Metastatic Liver Carcinoma in the Lung (tissue), 2 donors: ENCODE data around the genes APLP1, WDR62, TBCB, ZNF793 and ZNF607.

GRCh38 chr19:35867985-35869085 is at the start of gene APLP1:
Gene APLP1 (plus strand): TSS chr19:35868574.
- PRO-cap, 2 experiments, result no peak in any of the 2 experiments

- PRO-cap, 2 experiments, result no peak in any of the 2 experiments
These were observed 15.3 kb upstream of the HCST start for GRCh38 chr19:35886988-35887545.

- PRO-cap, 2 experiments, result peak in 1 of 2 experiments; most common plus-strand start chr19:36054900 (in 1); most common minus-strand start chr19:36055298 (in 1)
These were observed at the start of gene WDR62 for GRCh38 chr19:36054835-36055438. Gene WDR62 (plus strand): TSS chr19:36054897.

- PRO-cap, 2 experiments, result no peak in any of the 2 experiments
These were observed 9.2 kb upstream of the OVOL3 start for GRCh38 chr19:36101507-36102360.

- PRO-cap, 2 experiments, result peak in 2 of 2 experiments; most common plus-strand start chr19:36115488 (in 2); most common minus-strand start chr19:36115157 (in 2)
These were observed at the start of gene TBCB for GRCh38 chr19:36115094-36115923. Gene TBCB (plus strand): TSS chr19:36115468.

DNA sequence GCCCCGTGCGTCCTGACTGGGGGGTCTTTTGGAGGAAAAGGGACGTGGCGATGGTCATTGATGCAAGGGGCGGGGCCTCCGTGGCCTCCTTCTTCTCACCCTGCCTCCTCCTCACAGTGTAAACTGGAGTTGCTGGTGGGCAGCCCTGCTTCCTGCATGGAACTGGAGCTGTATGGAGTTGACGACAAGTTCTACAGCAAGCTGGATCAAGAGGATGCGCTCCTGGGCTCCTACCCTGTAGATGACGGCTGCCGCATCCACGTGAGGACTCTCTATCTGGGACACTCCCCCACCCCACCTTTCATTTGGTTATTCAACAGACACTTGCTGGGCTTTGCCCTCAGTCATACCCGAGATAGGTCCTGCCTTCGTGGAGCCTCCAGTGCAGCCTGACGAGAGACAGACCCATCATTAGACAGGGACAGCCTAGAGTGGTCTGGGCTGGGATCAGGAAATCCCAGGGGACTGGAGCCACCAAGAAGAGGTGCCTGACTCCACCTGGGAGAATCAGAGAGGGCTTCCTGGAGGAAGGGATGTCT is 725 bp downstream of the TBCB start:
- PRO-cap, 2 experiments, result no peak in any of the 2 experiments

GRCh38 chr19:36121566-36121984 is 6.3 kb downstream of the TBCB start:
- PRO-cap, 2 experiments, result no peak in any of the 2 experiments

DNA sequence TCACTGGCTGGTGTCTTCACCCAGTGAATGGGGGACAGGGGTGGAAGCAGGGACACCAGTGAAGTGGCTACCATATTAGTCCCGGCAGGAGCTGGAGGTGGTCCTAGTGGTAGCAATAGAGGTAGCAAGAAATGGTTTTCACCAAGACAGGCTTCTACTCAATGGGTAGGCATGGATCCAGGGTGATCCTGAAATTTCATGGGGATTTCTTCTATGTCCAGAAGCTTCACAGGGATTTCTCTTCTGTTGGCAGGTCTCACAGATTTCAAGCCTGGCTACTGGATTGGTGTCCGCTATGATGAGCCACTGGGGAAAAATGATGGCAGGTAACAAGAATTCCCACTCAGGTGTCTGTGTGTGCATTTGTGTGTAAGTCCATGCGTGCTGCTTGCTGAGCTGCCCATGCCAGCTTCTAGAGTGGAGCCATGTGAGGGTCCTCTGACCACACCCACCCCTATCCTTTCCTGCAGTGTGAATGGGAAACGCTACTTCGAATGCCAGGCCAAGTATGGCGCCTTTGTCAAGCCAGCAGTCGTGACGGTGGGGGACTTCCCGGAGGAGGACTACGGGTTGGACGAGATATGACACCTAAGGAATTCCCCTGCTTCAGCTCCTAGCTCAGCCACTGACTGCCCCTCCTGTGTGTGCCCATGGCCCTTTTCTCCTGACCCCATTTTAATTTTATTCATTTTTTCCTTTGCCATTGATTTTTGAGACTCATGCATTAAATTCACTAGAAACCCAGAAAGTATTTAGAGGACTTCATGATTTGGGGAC is 10.1 kb downstream of the TBCB start:
- PRO-cap, 2 experiments, result no peak in any of the 2 experiments

DNA sequence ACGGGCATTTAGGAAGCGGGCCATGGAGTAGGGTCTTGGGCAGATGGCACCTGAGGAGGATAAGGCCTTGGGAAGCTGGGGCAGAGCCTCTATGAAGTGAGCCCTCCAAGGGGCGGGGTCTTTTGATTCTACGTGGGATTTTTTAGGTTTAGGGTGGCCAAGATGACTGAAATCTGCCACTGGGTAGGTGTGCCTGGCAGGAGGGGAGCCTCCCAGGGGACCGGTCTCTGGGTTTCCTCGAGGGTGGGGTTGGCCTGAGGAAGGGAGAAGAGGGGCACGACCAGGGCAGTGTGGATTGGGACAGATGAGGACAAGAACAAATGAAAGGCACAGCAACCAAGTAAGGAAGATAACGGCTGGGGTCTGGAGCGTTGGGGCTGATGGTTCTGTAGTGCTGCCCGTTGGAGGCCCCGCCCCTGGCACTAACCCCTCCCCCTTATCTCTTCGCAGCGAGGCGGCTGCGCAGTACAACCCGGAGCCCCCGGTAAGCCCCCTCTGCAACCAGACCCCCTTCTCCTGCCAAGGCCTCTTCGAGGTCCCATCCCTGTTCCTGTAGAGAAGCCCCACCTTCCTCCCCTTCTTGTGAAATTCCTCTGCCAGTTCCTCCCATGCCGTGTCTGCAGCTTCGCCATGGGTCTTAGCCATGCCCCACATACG is 2.1 kb downstream of the CAPNS1 start:
- PRO-cap, 2 experiments, result no peak in any of the 2 experiments

GRCh38 chr19:36377904-36378353 is 1.1 kb downstream of the ZFP14 start:
- PRO-cap, 2 experiments, result no peak in any of the 2 experiments

- PRO-cap, 2 experiments, result no peak in any of the 2 experiments
These were observed 1.1 kb upstream of the ZNF260 start for GRCh38 chr19:36529204-36529568.

DNA sequence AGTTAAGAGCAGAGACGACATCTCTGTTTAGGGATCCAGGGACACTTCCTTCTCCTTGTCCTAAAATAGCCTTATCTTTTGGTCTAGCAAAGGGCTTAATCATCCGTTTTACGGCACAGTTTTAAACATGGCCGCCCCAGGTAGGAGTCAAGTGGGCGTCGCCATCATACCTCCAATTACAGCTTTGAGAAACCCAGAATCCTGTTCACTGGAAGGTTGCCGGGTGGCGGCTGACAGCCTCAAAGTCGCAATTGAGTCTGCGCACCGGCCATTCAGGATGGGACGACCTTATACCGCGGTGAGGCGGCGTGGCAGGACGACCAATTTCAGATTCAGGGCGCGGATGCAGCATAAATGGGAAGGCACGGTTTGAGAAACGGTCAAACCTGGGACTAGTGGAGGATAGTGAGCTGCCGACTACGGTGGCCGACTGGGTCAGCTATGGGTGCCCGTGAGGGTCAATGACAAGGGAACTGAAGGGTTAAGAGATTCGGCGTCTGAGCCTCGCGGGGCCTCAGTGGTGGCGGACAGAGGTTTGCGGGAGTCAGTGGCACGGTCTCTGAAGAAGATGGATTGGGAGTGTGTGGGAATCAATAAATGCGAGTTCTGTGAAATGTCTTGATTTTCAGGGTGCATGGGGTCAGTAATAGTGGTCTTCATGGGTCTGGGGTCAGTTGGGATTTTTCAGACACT is at the start of gene ZNF793:
ZNF793 (plus strand) TSS at position 271 of the 693 bp plus-strand sequence.
- PRO-cap, 2 experiments, result peak in 1 of 2 experiments; most common plus-strand start position 250 of the sequence (in 1); most common minus-strand start position 356 of the sequence (in 1)

- PRO-cap, 2 experiments, result peak in 2 of 2 experiments; most common minus-strand start chr19:37719734 (in 2)
These were observed at the start of gene ZNF607 for GRCh38 chr19:37718858-37720218. Gene ZNF607 (minus strand): TSS chr19:37719761.

GRCh38 chr19:37932769-37934055 is 26.2 kb downstream of the SIPA1L3 start:
- PRO-cap, 2 experiments, result no peak in any of the 2 experiments

- PRO-cap, 2 experiments, result no peak in any of the 2 experiments
These were observed 29.4 kb downstream of the SIPA1L3 start for GRCh38 chr19:37936169-37936946.

DNA sequence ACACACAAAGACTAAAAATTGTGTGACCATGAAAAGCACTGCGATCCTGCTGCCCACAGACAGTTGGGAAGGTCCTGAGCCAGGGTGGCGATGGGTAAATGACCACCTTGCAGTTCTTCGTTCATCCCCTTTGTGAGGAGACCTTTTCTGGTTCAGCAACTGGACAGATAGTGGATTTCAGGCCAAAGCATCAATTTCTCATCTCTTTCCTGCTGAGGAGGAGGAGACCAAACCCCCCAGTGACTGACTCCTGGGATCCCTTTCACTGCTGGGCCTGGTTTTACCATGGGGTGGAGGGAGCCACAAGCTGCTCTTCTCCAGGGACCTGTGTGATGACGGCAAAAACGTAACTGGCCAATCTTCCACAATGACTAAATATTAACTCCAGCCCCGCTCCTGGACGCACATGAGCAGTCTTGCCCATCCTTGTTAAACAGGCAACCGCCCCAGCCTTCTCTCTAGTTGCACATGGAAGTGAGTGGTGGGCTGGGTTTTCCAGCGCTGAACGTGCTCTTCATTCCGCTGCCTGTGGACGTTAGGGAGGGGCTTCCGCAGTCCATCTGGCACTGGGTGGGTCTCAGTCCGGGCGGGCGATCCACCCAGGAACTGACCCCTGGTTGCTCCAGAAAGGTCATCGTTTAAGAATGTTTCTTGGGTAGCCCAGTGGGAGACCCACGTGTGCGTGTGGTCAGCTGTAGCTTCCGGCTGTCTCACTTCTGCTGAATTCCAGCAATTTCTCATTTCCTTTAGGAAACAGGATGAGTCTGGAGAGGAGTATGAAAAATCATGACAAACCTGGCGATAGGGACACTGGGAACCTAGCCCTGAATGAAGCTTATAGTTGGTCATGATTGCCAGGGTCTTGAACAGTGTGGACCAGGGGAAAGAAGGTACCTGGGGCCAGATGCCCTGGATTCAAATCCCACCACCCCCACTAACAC is 92.3 kb downstream of the SIPA1L3 start:
- PRO-cap, 2 experiments, result no peak in any of the 2 experiments

DNA sequence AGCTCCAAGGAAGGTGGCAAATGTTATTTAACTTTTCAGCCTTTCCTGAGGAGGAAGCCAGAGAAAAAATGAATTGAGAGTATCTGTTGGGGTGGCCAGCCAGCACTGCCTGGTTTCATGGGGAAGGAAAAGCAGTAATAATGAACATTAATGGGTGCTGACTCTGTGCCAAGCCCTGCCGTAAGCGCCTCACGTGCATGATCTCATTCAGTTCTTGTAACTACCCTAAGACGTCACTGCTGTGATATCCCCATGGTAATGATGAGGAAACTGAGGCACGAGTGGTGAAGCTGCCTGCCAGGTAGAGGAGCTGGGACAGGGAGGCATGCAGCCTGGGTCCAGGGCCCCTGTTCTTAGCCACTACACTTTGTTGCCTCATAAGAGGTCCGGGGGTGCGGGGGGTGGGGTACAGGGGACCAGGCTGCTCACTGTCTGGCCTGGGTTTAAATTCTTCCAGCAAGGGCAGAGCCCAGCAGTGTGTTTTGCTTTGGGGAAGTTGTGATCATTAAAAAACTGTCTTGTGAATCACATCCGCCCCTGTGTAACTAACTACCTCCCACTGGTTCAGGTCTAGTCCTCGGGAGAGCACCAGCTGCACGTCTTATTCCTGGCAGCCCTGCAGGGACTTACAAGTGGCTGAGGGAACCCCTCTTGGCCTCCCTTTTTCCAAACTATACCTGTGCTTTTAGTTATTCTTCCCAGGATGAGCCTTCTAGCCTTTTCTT is 127.3 kb downstream of the SIPA1L3 start:
- PRO-cap, 2 experiments, result peak in 1 of 2 experiments; most common plus-strand start position 567 of the sequence (in 1)

DNA sequence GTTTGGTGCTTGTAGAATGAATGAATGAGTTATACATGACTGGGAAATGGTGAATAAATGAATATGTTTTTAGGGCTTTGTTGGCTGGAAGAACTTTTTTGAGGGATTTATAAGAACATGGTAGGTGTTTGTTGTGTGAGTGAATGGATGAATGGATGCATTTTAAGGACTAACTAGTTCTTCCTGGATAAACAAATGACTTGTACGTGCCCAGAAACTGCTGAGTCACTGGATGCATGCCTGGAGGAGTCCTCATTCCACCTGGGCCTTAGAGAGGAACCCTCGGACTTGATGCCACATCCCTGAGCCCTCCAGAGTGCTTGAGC is 153.5 kb downstream of the DPF1 start:
- PRO-cap, 2 experiments, result no peak in any of the 2 experiments

GRCh38 chr19:38250563-38251217 is 5.5 kb downstream of the PPP1R14A start:
- PRO-cap, 2 experiments, result no peak in any of the 2 experiments

DNA sequence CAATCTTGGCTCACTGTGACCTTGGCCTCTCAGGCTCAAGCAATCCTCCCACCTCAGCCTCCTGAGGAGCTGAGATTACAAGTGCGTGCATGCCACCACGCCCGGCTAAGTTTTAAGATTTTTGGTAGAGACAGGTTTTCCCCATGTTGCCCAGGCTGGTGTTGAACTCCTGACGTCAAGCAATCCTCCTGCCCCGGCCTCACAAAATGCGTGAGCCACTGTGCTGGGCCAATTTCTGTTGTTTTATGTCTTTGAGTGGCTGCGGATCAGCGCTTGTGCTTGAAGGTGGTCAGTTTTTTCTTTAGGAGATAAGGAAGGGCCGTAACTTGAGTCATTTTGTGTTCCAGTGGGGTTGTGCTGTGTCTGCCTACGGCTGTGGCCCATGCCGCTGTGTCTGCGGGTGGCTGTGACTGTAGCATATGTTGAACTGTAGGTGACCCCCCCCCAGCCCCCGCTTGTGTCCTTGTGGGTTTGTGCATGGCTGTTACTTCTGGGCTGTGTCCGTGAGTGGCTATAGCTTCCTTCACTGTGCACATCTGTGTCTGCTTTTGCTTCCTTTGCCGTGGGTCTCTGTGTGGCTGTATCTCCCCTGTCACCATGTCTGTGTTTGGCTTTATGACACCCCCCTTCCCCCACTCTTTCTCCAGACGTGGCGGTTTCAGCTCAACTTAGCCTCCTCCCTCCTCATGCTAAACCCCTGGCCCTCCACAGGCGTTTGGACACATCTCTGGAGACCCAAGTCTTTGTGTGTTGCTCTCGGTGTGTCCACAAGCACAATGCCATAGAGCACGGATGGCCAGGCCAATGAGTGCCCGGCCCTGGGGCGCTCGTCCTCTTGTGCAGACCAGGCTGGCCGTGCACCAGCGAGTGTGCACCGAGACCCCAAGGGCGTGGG is 741 bp downstream of the PPP1R14A start:
- PRO-cap, 2 experiments, result peak in 1 of 2 experiments; most common minus-strand start position 395 of the sequence (in 1)